Mesenchymal stem cell of adipose (primary cell): ENCODE results near the genes C1QA and FUCA1.

GRCh38 chr1:22292085-22292787 is 149.3 kb upstream of the WNT4 start:
- CAGE, long polyA plus RNA, result no peak

DNA sequence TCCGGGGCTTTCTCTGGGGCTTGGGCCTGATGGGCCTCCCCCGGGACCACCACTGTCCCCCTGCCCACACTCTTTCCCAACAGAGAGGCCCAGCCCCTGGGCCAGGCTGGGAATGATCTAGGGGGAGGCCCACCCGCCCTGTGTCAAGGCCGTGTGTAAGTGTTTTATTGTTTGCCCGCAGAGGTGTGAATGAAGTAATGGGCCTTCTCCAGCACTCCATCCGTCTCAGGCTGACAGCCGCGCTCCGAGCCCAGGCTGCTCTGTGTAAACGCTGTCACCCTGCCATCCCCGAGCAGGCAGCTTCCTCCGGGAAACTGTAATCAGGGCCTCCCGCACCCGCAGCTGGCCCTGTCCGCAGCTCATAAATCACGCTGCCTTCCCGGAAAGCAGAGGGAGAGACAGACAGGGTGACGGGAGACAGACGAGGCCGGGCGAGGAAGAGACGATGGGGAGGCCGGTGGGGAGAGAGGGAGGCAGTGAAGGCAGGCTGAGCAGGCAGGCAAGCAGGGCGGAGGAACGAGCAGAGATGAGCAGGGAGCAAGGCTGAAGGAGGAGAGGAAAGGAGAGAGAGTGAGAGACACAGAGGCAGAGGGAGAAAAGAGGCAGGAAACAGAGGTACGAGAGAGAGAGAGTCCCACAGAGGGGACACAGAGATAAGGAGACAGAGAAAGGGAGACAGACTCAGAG is 109.6 kb upstream of the ZBTB40 start:
- CAGE, long polyA plus RNA, result no peak

- CAGE, long polyA plus RNA, result no peak
Observed at GRCh38 chr1:22537084-22537283, 26.3 kb upstream of the EPHA8 start.

DNA sequence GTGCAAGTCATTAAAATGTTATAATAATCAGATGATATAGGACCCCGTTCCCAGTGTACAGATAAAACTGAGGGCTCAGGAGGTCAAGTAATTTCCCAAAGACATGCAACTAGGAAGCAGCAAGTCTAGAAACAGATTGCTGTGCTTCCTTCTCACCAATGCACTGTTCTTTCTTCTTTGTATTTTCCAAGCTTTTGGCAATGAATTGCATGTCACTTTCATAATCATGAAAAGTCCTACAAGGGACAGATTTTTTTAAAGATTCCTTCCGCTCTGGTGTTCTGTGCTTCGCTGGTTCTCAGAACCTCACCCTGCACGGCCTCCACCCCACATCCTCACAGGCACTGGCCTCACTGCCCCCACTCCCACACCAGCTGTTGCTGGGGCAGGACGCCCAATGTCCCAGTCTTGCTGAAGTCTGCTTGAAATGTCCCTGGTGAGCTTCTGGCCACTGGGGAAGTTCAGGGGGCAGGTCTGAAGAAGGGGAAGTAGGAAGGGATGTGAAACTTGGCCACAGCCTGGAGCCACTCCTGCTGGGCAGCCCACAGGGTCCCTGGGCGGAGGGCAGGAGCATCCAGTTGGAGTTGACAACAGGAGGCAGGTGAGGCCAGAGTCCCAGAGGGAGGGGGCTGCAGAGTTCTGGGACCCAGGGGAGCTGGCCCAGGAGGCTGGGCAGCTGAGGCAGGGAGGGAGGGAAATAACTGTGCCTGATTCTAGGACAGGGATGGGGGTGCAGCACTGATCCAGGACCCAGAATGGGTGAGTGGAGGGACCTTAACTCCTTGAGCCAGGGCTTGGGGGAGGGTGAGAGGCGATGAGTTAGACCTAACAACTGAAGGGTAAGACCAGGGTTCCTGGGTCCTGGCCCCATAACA is at the start of gene C1QA:
TSS of gene C1QA (plus strand) at position 527 of the 875 bp plus-strand sequence.
- CAGE, long polyA plus RNA, result no peak

DNA sequence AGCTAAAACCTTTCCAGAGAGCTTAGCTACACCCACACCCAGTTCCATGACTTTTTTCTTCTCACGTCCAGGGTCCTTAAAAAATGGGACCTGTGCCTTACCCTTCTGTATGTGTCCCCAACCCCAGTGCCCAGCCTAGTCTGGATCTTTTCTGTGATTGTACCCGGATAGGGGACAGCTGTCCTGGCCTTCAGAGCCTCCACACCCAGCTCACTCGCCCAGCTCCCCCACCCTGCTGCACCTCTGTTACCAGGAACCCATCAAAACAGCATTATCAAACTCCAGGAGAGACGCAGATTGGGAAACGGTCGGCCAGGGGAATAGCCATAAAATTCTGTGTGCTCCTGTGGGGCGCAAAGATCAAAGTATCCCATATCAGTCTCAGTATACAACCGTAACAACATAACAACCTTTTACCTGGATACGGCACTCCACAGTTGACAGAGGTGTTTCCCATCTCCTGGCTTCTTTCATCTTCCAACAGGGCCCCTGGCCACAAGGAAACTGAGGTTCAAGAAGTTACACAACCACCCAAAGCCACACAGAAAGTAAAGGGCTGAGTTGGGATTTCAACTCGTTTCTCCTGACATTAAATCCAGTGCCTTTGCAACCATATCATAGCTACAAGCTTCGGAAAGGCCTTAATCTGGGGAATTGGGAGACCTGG is 8.4 kb upstream of the EPHB2 start:
- CAGE, long polyA plus RNA, result no peak

GRCh38 chr1:22794484-22795010 is 83.9 kb downstream of the EPHB2 start:
- CAGE, long polyA plus RNA, result no peak

GRCh38 chr1:23082247-23082708 is 63.0 kb downstream of the KDM1A start:
- CAGE, long polyA plus RNA, result no peak

DNA sequence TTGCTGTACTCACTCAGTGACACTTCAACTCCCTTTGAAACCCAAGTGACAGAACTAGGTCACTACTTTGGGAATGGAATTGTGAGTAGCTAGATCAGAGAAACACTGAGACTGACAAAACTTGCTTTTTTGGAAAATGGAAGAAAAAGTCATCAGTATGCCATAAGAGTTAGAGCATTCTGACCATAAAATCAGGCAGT is 60.4 kb downstream of the HNRNPR start:
- CAGE, long polyA plus RNA, result no peak

- CAGE, long polyA plus RNA, result no peak
Observed at GRCh38 chr1:23367442-23368621, 1.8 kb downstream of the ZNF436 start.

- CAGE, long polyA plus RNA, result no peak
Observed at GRCh38 chr1:23376958-23377812, 7.5 kb upstream of the ZNF436 start.

DNA sequence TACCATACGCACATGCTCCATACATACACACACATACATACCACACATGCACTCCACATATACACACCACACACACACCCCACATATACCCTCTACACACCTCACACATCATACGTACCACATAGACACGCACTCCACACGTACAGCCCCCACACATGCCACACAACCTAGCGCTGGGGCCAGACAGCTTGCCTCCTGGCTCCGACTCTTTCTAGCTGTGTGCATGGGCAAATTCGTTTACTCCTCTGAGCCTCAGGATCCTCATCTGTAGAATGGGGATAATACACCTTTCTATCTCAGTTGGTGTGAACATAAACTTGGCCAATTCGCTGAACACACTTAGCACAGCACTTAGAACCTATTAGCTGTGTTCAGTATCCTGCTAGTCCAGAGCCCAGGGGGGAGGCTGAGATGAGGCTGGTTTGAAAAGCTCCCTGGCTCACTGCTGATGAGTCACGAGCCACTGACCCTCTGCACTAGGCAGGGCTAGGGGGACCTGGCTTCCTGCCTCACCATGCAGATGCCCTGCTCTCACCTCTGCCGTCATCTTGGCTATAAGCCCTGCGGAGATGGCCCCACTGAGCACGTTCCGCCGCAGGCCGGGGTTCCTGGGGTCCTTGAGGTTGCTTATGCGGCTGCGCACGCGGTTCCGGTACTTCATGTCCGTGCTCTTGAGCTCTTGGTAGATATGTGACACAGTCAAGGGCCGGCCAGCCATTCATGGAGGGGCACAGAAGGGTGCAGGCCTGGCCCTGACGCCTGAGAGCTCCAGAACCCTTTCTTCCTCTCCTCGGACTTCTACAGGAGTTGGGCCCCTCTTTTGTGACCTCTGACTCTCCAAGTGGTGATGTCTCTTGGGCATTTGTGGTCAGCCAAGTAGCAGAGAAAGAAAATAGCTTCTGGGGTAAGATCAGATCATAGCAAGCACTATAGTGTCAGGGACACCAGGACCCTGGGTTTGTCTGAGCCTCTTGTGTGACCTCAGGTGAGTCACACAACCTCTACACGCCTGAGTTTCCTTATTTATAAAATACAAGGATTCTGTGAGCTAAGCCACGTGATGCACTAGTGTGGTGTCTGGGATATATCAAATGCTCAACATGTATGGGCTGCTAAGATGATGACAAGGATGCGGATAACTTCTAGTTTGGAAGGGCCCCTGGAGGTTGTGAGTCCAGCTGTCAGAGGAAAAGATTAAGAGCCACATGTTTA is 24.1 kb upstream of the ZNF436 start:
- CAGE, long polyA plus RNA, result no peak

GRCh38 chr1:23394556-23395159 is 25.0 kb upstream of the ZNF436 start:
- CAGE, long polyA plus RNA, result no peak

GRCh38 chr1:23577076-23577938 is 18.0 kb upstream of the ID3 start:
- CAGE, long polyA plus RNA, result no peak

GRCh38 chr1:23590352-23590866 is 31.1 kb upstream of the ID3 start:
- CAGE, long polyA plus RNA, result no peak

DNA sequence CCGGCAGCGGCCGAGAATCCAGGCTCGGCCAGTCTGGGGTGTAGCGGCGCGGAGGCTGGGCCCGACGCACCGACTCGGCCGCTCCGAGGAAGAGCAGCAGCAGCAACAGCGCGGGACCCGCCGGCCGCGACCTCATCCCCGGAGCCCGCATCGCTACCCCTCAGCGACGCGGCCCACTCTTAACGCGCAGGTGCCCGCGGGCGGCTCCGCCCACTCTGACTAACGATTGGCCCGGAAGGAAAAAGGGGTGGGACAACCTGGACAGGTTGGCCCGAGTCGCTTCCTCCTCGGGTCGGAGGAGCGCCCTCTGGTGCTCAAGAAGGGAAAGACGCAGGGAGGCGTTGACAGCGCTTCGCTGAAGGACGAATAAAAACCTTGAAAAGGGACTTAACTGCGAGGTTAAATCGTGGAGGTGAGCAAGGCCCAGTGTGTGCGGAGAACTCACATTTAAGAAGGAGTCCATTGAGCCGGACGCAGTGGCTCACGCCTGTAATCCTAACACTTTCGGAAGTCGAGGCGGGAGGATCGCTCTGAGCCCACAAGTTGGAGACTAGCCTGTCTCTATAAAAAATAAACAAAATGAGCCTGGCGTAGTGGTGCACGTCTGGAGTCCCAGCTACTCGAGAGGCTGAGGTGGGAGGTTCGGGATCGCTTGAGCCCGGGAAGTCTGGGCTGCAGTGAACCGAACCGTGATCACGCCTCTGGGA is at the start of gene FUCA1:
TSS of gene FUCA1 (minus strand) at position 155 of the 707 bp plus-strand sequence.
- CAGE, long polyA plus RNA, result no peak

- CAGE, long polyA plus RNA, result no peak
Observed at GRCh38 chr1:23979147-23980200, 653 bp downstream of the SRSF10 start.

- CAGE, long polyA plus RNA, result no peak
Observed at GRCh38 chr1:24021411-24022254, 41.5 kb upstream of the SRSF10 start.

DNA sequence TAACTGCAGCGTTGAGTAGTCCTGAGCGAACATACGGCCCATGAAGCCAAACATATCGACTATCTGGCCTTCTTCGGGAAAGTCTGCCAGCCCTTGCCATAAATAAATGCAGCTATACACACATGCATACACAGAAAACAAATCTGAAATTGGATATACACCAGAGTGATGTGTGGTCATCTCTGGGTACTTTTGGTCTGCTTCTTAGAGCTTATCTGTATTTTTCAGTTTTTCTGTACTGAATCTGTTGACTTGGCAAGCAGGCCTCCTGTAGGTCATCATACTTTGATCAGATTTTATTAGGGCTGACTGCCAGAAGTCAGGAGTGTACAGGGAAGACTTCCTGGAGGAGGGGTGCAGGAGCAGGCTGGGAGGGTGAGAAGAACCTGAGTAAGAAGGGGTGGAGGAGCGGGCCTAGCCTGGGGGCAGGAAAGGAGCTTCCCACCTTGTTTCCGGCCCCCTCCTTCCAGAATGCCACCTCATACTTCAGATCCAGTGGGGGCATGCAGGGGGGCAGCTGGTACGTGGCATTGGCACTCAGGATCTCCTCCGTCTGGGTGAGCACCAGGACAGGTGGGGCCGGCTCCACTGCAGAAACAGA is 18.3 kb upstream of the IL22RA1 start:
- CAGE, long polyA plus RNA, result no peak

DNA sequence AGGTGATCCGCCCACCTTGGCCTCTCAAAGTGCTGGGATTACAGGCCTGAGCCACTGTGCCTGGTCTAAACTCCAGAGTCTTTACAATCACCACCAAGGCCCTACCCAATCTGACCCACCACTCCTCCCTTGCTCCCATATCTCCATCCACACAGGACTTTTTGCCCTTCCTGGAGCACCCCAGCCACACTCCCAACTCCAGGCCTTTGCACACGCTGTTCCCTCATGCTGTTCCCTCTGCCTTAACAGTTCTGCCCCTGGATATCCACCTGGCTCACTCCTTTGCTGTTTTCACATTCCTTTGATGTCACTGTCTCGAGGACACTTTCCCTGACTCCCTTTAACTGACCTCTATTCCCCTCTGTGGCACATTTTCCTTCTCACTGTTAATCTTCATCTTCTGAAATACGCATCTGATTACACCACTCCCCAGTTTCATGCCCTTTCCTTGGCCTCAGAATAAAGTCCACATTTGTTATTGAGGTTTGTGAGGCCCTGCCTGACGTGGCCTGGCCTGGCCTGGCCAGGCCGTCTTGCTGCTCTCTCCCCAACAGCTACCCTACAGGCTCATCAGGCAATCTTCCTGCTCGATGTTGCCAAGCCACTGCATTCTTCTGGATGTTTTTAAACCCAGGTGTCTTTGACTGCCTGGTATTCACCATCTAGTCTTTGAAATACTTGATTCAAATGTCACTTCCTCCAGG is 3.0 kb downstream of the IFNLR1 start:
- CAGE, long polyA plus RNA, result no peak

GRCh38 chr1:24192817-24193631 is 5.9 kb upstream of the IFNLR1 start:
- CAGE, long polyA plus RNA, result no peak